Metastatic Pancreatic Carcinoma in the Ovary (tissue), 1 donor: ENCODE measurements around a stretch of chr18.

DNA sequence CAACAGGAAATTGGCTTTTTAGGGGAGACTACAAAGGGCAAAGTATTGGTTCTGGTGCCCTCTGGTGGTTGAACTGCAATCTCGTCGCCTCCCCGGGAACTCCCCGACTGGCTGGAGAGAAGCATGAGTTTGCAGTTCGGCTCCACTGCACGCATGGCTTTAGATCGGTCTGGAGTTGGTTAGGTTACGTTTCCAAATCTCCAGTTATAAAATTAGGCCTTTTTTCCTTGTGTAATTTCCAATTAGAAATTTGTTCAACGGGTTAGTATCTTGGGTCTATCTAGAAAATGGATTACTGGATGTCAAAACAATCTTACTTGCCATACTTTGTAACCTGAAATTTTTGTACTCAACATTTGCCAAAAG is 135.0 kb downstream of the ALPK2 start:
- PRO-cap: no peak

- PRO-cap: no peak
Measured at GRCh38 chr18:58556161-58556685, 72.7 kb downstream of the ALPK2 start.

GRCh38 chr18:58674287-58674877 is 3.1 kb downstream of the MALT1 start:
- PRO-cap: no peak

DNA sequence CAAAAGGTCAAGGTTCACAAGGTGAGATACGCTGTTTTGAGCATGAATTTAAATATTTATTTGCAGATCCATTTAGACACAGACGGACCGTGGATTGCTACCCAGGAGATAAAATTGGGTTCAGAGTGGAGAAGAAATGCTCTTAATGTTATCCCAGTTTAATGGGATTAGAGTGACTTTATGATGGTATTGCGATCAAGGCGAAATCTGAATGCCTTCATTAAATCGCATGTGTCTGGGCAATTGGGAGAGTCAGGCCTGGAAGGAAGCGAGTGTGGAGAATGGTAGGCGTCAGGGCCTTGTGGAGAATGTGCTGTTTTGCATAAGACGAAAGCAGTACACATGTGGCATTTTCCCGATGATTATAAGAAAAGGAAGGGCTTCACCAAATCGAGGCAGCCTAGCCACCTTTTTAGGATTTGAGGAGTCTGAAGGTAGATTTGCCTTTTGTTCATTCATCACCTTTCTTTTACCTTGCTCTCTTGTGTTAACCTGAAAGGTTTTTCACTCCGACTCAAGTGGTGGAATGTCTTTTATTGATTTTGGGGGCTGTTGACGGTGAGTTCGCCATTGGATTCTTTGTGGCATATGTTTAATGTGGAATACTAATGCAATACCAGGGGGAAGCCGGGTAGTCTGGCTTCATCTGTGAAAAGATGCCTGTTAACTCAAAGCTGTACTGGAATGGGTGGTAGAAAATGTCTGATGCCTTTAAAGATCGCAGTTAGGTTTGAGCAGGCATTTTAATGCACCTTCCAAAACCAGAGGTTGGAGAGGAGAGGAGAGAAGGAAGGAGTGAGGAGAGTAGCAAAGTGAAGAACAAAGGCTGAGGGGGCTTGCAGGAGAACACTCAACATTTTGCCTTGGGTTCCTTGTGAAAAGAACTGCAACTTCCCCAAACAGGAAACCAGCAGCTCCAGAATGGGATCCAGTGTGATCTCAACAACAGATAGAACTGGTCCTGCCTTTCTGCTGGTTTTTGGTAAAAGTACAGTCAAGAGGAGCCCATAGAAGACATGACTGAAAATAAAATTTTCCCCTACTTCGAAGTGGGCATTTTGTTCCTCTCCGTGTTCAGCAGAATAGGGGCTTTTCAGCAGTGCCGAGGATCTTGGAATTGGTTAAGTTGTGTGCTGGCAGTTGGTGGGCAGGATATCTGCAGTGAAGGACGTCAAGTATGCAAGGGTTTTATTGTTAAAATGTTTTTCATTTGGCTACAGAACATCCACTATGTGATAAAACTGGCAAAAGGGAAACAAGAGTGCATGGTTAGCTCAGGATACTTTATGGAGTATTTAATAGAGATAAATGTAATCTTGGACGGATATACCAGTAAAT is 1.4 kb downstream of the ZNF532 start:
- PRO-cap: no peak

DNA sequence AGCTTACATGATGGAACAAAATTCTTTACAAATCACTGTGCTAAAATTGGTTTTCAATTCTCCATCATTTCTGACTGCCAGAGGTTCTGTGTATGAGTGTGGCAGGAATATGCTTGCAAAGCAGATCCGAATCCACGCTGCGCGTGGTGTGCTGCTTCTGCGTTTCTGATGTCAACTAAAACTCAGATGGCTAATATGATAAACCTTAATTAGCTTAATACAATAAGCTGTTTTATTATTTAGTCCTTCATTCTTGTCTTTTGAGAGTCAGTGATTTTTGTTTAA is 2.2 kb downstream of the ZNF532 start:
- PRO-cap: no peak

- PRO-cap: no peak
Measured at GRCh38 chr18:58911537-58912145, 47.0 kb downstream of the ZNF532 start.

DNA sequence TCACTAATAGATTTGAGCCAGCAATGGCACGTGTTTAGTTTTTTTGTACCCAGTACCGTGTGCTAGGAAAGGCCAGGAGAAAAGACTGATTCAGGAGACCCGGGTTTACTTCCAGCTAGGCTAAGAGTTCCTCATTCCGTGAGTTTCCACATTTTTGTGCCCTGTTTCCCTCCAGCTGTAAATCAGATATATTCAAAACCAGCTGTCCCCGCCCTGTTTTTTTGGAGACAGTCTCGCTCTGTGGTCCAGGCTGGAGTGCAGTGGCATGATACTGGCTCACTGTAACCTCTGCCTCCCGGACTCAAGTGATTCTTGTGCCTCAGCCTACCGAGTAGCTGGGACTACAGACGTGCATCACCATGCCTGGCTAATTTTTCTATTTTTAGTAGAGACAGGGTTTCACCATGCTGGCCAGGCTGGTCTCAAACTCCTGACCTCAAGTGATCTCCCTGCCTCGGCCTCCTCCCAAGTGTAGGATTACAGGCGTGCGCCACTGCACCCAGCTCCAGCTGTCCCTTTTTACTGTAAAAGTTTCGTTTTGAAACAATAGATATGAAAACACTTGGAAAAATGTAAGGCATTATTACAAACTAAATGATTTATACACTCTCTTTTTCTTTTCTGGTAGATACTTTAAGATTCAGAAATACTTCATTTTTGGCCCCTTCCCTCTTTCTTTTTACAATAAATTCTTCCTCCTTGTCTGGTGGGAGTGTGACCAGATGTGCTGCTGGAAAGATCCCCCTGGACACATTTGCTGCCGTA is 112.7 kb upstream of the SEC11C start:
- PRO-cap: no peak

- PRO-cap: no peak
Measured at GRCh38 chr18:59349057-59349288, 10.1 kb downstream of the LMAN1 start.

GRCh38 chr18:59514236-59514914 is 155.3 kb upstream of the LMAN1 start:
- PRO-cap: no peak

- PRO-cap: no peak
Measured at GRCh38 chr18:59515923-59516882, 157.1 kb upstream of the LMAN1 start.

- PRO-cap: no peak
Measured at GRCh38 chr18:59769074-59769426, 71.8 kb upstream of the CCBE1 start.

DNA sequence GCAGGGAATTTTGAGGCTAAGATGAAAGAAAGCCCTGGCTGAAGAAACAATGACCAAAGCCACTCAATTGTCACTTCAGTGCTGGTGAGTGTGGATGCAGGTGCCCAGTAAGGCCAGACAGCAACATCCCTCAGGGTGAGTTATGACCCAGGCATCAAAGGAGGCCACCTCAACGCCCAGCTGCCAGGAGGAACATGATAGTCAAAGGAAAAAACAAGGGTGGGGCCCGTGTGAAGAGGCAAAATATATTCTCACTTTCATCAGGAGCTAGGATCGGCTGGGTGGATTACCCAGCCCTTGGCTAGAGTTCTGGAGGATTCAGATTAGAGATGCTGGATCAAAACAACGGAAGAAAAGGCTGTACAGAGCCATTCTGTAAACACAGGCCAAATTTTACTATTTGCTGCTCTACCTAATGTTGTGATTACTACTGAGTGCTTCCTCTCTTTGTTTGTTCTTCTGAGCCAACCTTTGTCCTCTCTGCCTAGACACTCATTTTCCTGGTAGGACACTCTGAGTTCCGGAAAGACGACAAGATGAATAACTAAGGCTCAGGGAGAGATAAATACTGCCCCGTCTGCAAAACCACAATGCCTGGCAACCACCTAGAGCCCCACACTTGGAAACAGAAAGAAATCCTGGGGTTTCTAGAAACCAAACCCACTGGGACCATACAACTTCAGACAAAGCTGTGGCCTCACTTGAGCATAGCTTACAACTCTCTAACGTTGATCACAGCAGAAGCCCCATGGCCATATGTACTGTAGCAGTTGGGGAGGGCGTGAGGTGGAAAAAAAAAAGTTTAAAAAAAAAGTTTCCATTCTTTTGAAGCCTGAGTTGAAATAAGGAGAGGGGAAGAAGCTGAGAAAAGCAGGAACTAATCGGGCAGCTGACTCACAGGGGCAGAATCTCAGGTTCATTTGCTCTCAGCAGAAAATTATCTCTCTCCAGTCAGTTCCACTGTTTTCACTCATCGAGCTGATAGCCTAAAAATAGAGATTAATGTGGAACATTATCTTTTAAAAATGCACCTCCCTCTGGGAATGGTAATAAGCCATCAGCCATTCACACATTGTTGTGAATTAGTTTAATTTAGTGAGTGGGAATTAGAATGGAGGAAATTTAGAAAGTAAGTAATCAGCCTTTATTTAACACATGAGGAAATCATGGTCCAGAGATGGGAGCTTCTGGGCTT is 17.7 kb upstream of the PMAIP1 start:
- PRO-cap: no peak

DNA sequence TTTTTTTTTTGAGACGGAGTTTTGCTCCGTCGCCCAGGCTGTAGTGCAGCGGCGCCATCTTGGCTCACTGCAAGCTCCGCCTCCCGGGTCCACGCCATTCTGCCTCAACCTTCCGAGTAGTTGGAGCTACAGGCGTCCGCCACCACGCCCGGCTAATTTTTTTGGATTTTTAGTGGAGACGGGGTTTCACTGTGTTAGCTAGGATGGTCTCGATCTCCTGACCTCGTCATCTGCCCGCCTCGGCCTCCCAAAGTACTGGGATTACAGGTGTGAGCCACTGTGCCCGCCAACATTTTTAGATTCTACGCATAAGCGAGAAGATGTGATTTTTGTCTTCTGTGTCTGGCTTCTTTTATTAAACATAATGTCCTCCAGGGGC is 78.5 kb downstream of the MC4R start:
- PRO-cap: no peak

DNA sequence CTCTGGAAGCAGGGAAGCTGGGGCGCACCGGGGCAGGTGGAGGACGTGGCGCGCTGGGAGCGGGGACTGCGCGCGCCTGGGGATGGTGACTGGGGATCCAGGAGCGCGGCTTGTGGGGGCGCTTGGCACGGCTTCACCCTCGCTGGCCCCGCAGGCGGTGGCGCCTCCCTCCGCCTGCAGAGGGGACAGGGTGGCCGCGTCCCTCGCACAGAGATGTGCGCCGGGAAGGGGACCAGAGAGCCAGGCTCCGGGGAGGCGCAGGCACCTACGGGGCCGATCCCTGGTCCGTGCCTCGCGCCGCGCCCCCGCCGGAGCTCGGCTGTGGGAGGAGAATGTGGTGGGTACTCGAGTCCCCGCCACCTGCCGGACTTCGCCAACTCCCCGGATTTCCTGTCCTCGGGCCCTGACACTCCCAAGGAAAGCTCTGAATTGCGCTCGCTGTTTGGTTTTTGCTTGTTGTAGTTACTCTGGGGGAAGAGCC is 871 bp downstream of the CDH20 start:
- PRO-cap: no peak

DNA sequence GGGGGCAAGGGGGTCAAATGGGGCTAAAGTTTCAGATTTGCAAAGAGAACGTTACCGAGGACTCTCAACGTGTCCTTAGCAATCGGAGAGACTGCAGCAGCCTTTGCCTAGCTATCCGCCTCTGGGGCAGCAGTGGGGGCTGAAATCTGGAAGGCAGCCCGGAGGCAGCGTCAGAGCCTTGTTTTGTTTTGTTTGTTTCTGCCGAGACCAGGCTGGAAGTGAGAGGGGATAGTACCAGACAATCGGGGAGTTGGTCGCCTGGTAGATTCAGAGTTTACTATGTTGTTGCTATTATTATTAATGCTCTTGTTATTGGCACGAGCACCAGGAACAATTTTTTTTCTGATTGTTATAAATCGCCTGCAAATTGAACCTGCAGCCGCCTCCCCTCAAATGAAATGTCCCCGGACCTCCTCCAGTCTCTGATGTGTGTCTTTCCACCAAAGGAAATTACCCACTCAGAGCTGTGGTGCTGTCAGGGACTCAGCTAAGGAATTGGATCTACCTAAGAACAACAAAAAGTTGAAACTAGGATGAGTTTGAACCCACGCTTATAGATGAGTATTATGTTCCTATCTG is 1.4 kb downstream of the CDH20 start:
- PRO-cap: unidirectional peak, minus-strand start at position 123 of the sequence

- PRO-cap: no peak
Measured at GRCh38 chr18:61838486-61839348, 54.1 kb downstream of the RNF152 start.

DNA sequence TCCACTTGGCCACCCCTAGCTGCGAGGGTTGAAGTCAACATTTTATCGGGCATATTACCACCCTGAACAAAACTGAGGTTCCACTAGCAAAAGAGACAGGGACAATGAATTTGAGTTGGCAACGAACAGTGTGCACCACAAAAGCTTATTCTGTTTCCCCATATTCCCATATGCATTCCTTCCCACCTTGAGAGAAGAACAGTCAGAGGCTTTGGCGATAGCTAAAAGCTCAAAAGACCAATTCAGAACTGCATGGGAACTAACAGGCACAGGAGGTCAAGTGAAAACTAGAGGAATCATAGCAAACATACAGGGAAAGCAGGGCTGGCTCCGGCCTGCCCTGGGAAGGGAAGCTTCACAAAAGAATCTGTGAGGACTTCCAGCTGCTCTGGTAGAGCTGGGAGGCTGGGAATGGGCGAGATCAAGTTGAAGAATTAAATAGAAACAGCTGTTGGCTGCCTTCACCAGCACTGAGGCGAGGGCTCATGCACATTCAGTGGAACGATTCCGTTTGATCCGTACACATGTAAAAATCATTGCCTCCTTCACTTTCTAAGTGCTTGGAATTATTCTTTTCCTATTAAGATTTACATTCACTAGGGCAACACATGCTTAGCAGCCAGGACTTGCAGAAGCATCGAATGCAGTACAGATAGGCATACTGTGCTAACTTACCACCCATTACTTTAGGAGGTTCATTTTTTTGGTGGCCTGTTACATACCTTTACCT is 125.2 kb upstream of the RNF152 start:
- PRO-cap: no peak

- PRO-cap: no peak
Measured at GRCh38 chr18:62329373-62330685, 4.7 kb downstream of the TNFRSF11A start.

DNA sequence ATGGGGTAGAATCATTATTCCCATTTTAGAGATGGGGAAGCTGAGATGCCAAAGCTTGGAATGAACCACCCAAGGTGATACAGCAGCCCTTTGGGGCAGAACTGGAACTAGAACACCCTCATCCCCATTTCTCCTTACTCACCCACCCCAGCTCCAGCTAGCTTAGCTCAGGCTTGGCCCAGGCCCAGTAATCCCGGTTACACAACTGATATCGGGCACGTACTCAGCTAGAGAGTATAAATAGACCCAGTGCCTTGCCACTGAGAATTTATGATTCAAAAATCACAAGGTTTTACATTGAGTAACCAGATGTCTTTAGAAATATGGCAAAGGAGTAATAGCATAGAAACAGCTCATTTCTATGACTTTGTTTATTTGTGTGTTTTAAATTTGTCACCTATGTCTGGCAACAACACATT is 85.7 kb upstream of the ZCCHC2 start:
- PRO-cap: no peak

DNA sequence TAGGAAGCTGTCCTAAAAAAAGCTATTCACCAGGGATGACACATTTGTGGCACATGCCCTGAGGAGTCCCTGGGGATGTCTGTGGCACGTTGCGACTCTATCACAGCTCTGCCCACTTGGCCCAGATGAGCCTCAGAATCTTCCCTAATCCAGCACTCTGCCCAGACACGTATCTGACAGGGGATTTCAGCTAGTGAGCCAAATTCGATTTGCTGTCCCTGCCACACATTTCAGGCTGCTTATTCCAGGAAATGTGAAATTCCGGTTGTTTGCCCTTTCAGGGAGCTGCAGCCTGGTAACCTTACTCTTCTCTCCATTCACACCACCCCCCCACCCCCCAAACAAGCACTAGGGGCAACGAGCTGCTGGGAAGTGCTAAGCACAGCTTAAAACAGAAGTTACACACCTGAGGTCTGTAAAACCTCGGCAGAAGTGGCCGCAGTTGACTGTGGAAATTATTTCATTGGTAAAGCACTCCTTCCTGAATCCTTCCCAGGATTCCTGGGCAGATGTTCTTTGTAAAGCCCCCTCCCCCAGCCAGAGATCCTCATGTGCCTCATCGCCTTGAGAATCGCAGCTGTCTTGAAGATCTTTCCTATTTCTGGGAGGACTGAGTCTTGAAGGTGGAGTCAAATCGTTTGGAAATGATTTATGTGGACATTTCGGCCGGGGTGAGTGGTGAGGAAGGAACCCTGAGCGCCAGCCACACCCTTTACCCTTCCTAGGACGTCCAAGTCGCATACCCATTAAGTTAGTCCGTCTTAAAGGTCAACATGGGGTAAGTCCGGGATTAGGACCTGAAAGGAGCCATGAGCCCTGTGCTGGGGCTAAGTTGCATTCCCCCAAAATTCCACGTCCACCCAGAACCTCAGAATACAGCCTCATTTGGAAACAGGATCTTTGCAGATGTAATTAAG is 85.0 kb upstream of the ZCCHC2 start:
- PRO-cap: no peak